Jejunum (tissue), 1 donor: ENCODE measurements around the gene PROC.

GRCh38 chr2:126247666-126248093 is 408.3 kb upstream of the GYPC start:
- PRO-cap, result no peak

- PRO-cap, result no peak
Measured at GRCh38 chr2:126644509-126645086, 11.4 kb upstream of the GYPC start.

- PRO-cap, result no peak
Measured at GRCh38 chr2:126659007-126660060, 3.4 kb downstream of the GYPC start.

DNA sequence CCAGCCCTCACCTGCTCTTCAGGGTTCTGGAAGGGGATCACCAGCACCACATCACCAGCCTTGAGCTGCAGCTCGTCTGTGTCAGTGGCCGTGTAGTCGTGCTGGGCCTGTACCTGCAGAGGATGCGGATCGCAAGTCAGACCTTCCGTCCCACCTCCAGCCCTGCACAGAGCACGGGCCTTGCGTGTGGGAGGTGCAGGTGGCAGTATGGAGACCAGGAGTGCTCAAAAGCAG is 56.6 kb downstream of the BIN1 start:
- PRO-cap, result no peak

DNA sequence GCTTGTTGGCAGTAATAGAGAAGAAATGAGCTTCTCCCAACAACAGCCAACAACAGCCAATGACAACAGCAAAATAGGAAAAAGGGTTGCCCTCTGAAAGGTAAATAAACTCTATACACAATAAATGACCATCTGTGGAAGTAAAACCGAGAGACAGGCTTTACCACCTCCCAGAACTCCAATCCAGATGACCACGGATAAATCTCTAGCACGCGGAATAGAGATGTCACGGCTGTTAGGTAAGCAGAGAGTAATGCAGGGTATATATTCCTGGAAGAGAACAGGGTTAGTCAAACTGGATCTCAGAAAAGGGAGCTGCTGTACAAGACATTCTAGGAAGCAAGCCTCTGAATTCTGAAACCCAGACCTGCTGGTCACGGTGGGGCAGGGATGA is 4.9 kb upstream of the CYP27C1 start:
- PRO-cap, result no peak

DNA sequence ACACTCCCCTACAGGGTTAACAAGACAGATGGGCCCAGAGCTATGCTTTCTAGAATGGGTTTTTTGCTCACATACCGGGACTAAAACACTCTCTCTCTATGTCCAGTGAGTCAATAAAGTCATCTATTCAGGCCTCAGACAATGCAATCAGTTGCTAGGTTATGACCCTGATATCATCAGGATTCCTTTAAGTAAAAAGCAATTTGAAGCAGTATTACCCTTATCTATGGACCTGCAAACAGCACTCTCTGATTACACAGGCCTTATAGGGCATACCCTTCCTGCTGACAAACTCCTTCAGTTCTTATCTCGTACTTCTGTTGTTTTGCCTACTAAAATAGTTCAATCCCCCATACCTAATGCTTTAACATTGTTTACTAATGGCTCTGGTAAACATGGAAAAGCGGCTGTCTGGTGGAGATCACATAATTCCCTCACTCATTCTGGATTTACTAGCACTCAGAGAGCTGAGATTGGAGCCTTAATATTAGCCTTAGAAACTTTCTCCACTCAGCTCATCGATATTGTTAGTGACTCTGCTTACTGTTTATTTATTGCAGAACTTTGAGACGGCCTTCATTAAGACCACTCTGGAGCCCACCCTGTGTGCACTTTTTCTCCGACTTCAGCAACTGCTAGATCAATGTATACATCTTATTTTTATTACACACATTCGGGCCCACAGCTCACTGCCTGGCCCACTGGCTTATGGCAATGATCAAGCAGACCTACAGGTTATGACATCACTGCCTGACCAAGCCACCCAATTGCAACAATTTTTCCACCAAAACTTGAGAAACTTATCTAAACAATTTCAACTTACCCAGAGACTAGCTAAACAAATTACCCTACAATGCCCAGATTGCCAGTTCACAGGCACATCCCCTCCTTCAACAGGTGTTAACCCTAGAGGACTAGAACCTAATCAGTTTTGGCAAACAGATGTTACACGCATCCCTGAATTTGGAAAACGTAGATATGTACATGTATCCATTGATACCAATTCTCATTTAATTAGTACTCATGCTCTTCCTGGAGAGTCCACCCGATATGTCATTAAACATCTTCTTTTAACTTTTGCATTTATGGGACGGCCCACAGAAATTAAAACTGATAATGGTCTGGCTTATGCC is 13.7 kb downstream of the MAP3K2 start:
- PRO-cap, result no peak

GRCh38 chr2:127382475-127383317 is 5.1 kb downstream of the MAP3K2 start:
- PRO-cap, result no peak

- PRO-cap, result no peak
Measured at GRCh38 chr2:127404691-127405134, 13.5 kb upstream of the PROC start.

DNA sequence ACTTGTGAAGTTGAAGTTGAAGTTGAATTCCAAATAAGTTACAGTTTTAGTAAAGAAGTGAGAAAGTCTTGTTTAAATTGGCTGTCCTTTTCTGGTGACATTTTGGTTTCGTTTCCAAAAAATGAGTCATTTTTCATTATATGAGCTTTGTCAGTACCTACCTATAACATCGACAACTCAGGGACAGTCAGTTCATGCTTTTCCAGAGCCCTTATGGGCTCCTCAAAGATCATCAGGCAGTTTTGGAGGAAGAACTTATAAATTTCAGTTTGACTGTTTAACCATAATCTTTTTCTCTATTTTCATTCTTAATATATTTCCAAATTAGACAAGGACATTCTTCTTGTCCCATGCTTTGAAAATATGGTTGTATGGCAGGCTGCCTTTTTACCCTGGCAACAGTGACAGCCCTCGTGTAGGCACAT is 7.4 kb upstream of the PROC start:
- PRO-cap, result no peak

DNA sequence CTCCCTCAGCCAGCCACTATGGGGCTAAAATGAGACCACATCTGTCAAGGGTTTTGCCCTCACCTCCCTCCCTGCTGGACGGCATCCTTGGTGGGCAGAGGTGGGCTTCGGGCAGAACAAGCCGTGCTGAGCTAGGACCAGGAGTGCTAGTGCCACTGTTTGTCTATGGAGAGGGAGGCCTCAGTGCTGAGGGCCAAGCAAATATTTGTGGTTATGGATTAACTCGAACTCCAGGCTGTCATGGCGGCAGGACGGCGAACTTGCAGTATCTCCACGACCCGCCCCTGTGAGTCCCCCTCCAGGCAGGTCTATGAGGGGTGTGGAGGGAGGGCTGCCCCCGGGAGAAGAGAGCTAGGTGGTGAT is at the start of gene PROC:
PROC (plus strand) TSS at position 221 of the 363 bp plus-strand sequence.
- PRO-cap, result no peak

DNA sequence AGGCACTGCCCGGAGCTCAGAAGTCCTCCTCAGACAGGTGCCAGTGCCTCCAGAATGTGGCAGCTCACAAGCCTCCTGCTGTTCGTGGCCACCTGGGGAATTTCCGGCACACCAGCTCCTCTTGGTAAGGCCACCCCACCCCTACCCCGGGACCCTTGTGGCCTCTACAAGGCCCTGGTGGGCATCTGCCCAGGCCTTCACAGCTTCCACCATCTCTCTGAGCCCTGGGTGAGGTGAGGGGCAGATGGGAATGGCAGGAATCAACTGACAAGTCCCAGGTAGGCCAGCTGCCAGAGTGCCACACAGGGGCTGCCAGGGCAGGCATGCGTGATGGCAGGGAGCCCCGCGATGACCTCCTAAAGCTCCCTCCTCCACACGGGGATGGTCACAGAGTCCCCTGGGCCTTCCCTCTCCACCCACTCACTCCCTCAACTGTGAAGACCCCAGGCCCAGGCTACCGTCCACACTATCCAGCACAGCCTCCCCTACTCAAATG is 1.7 kb downstream of the PROC start:
- PRO-cap, result no peak

- PRO-cap, result no peak
Measured at GRCh38 chr2:127455535-127456165, 37.4 kb downstream of the PROC start.

DNA sequence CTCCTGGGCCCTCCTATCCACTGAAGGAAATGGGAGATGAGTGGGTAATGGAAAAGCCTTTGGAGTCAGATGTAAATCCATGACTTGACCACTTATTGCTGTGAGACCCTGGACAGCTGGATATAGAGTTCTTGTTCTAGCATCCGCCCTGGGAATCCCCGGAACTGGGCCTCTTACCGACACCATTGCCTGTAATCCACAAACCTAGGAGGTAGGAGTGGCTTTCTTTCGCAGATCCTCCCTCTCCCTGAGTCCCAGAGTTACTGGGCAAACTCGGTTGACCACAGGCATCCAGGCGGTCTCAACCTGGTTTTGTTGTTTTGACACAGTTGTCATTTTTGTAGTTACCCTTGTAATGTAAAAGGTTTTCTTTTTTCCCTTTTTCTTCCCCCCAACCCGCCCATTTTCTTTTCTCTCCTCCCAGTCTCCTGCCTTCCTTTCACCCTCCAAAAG is 45.5 kb downstream of the PROC start:
- PRO-cap, result no peak

- PRO-cap, result bidirectional peak, plus-strand start at chr2:127527472, minus-strand start at chr2:127527351
Measured at GRCh38 chr2:127527070-127527781, 937 bp upstream of the IWS1 start.

DNA sequence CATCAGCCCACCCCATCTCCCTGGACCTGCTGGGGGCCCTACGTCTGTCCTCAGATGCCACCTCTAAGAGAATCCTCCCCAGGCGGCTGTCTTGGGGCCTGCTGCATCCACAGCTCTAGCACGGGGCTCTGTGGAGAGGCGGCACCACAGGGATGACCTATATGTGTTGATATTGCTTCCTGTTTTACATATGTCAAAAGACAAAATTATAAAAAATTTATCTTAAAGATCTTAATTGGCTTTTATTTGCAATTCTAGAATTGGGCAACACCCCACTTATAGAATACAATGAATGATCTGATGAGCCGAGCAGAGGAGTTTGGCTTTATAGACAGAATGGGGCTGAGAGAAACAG is 1.3 kb downstream of the MYO7B start:
- PRO-cap, result unidirectional peak, minus-strand start at position 132 of the sequence

GRCh38 chr2:127563618-127564351 is 28.3 kb downstream of the MYO7B start:
- PRO-cap, result no peak

GRCh38 chr2:127637384-127638260 is 8.3 kb upstream of the GPR17 start:
- PRO-cap, result no peak

GRCh38 chr2:127639996-127640795 is 5.8 kb upstream of the GPR17 start:
- PRO-cap, result no peak

DNA sequence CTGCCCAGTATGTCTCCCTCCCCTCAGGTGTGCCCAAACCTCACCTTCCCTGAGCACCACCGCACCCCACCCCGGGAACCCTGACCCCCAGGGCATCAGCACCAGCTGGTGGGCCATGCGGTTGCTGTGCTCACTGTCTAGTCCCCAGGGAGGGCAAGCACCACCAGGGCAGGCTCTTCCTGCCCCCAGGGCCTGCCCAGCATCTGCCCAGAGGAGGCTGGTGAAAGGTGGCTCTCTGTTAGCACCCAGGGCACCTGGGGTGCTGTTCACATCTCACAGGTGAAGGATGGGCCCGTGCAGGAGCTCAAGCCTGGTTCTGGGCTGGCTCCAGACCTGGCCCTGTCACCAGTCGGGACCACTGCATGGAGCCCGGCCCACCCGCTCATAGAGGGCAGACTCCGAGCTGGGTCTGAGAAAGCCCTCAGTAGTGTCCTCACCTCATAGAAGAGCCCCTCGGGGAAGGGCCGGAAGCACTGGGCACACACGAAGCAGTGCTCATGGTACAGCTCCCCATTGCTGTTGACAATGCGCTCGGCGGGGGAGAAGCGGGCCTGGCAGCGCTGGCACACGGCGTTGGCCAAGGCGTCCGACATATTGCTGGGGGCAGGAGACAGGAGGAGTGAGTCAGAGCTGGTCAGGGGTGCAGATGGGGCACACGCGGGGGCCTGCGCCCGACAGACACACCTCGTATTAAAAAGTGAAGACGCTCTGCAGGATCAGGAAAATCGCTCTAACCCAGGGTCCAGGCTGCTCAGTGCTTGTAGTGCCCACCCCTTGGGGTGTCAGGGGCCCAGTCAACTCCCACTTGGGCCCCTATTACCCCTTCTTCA is 11.2 kb downstream of the GPR17 start:
- PRO-cap, result no peak

DNA sequence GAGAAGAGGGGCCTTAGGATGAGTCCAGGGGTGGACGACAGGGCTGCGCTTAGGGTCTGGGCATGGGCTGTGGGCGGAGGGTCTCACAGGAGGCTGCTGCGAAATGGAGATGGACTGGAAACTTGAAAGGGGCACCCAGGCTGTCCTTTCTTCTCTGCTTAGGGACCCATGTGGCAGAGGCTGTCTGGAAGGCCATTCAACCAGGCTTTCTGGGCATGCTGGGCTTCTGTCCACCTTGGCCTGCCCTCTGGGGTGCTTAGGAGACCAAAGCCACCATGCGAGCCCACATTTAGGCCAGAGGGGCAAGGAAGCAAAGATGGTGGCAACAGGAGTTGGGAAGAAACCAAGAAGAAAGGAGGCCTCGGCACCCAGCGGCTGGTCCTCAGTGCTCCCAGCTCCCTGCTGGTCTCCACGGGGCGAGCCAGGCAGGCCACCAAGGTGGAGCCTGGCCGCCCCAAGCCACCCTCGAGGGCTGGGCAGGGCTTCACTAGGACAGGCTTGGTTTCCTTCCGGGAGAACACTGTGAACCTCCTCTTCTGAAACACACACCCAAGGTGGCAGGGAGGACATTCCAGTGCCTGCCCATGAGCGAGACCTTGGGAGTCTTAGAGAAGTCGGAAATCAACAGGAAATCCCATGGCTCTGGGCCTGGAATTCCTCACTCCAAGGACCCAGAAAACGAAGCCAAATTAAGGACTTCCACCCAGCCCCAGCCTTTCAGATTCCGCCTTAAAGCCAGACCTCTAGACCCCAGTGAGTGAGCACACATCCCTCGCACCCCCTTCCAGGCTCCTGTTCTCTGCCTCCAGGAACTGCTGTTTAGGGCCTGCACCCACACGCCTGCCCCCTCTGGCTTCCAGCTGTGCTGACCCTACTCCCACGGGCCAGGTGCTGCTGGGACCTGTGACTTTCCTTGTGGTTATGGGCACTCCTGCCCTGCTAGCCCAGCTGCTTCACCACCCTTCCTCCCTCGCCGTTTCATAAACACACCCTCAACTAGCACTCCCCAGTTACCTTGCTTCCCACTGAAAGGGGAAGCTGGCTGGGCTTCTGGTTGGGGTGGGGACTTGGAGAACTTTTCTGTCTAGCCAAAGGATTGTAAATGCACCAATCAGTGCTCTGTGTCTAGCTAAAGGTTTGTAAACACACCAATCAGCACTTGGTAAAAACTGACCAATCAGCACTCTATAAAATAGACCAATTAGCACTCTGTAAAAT is 13.5 kb downstream of the GPR17 start:
- PRO-cap, result no peak